ENCODE measurements around a stretch of chr11.

GRCh38 chr11:114098718-114099324, 39.3 kb downstream of the ZBTB16 start:
- PRO-cap, result no peak

DNA sequence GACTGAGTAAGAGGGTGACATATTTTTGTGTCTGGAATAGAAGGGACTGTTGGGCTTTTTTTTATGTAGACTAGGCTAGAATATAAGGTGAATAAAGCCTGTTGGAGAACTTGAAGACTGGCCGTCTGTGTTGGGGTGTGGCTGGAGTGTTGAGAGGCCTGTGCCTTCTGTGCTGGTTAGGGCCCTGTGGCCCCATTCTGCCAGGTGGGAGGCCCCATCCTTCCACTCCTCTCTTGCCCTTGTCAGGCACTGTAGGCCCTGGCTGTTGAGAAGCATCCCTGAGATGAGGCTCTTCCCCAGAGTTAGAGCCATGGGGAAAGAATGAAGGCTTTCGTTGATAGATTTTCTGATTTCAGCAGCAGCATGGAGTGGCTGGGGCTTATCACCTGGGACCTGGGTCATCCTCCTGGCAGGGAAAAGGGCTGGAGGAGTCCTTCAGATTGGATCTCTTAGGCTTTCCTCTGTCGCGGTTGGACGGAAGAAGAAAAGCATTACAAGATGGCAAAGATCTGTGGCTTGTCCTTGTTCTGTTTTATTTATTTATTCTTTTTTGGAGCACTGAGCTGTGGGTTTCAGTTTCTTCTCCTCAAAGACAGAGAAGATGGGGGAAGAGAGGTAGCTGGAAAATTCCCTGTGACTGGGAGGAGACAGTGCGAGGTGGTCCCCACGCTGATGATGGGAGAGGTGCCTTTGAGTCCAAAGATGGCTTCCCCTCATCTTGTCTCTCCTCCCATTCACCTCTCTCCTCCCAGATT, 102.4 kb downstream of the ZBTB16 start:
- PRO-cap, result no peak

DNA sequence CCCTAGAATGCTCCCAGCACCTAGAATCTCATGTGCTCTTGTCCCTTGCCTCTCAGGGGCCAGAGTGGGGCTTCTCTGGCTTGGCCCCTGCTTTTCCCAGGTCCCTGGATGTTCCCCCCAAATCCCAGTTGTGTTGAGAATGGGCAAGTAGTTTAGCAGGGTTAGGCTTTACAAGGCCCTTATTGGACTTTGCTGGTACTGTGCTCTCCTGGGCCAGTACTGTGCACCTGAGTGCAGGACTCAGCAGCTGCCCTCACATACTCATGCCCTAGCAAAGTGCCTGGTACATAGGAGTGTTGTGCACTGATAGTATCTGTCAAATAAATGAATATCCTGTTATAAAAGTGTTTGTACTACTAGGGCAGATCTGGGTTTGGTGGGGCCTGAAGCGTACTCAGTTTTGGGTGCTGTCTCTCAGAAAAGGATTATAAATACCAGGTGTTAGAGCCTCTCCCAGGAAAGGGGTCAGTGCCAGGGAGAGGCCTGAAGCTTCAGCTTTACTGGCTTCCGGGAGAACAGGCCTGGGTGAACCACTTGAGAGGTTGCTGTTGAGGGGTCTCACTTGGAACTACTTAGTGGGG, 105.8 kb downstream of the ZBTB16 start:
- PRO-cap, result unidirectional peak, plus-strand start at position 364 of the sequence

DNA sequence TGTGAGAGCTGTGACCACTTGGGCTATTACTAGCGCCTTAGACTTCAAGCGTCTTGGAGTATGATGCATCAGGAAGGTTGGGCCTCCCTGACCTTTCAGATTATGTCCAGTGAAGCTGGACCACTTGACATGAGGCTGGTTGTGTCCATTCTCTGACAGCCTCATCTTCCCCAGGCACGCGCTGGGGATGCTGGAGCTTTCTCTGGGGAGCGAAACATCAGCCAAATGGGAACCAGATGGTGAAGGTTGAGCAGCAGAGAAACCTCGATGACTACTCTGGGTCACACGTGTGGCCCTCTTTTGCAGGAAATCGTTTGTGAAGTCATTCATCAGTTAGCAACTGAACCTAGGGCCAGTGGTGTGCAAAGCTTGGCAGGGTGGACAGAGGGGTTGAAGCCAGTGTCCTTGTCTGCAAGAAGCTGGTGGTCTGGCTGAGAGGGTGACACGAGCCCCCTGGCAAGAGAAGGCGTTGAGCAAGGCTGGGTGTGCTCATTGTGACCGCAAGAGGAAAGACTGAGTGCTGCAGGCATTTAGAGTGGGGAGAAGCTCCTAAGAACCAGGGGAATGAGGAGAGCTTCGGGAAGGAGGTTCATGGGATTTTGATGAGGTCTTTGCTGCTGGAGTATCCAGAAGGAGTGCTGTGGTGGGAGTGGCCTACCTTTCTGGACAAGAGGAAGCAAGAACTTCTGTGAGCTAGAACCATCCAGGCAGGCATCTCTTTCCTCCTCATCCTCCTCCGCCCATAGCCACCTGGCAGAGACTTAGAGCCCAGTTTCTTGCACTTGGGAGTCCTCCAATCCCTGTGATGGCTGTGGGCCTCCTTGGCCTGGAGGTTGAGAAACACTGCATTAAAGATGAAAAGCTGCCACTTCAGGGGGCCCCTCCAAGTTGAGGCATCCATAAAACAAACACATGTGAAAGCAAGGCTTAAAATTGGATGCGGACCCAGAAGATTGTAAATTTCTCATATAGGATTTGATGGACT, 110.0 kb downstream of the ZBTB16 start:
- PRO-cap, result no peak

DNA sequence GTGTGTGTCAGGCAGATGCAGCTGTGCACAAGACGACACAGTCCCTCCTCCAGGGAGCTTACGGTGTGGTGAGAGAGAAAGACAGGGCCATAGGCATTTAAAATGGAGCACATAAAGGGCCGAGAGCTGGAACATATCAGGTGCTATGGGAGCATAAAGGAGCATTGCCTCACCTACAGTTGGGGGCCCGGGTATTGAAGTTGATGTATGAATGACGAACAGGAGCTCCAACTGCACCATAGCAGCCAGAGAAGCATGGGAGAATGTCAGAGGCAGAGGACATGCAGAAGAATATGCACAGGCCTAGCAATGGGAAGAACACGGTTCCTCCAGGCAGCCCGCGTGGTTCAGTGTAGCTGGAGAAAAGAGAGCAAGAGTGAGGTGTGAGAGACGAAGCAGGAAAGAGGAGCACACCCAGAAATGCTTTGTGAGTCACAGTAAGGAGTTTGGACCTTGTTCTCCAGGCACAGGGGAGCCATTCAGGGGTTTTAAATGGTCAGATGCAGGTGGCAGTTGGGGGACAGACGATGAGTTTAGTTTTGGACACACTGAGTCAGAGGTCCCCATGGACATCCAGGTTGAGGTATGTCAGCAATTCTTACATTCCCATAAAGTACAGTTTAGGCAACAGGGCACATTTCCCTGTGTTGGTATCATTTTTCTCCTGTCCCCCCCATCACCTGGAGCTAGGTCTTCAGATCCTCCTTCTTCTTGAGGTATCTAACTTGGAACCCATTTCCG, 110.1 kb upstream of the NNMT start:
- PRO-cap, result no peak

GRCh38 chr11:114274616-114275056, 21.6 kb upstream of the NNMT start:
- PRO-cap, result no peak

- PRO-cap, result no peak
Measured at GRCh38 chr11:115168159-115168830, 335.9 kb downstream of the CADM1 start.

GRCh38 chr11:115222384-115223035, 281.7 kb downstream of the CADM1 start:
- PRO-cap, result no peak

DNA sequence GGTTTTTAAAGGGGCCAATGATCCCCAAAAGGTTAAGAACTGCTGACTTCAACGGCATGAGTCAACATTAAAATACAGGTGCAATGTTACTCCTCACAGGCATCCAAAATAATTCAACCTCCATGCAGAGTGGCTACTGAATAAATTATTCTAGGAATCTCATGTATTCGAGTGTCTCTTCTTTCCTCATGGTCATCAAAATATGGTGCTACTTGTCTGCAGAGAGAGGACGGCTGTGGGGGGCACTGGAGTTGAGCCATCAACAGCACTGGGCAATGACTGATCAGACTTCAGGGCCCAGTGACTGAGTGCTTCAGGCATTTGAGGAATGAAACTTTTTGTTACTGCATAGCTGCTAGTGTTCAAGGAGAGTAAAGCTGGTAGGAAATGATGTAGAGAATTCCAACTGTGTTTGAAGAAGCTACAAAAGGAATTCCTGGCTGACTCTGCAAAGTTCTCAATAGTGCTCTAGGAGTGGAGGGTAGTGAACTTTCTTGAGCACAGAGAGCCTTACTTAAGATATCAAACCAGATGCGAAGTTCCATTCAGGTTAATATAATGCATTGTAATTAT, 277.7 kb downstream of the CADM1 start:
- PRO-cap, result no peak

GRCh38 chr11:115256831-115257169, 247.4 kb downstream of the CADM1 start:
- PRO-cap, result no peak

- PRO-cap, result no peak
Measured at GRCh38 chr11:115471363-115471732, 32.9 kb downstream of the CADM1 start.

DNA sequence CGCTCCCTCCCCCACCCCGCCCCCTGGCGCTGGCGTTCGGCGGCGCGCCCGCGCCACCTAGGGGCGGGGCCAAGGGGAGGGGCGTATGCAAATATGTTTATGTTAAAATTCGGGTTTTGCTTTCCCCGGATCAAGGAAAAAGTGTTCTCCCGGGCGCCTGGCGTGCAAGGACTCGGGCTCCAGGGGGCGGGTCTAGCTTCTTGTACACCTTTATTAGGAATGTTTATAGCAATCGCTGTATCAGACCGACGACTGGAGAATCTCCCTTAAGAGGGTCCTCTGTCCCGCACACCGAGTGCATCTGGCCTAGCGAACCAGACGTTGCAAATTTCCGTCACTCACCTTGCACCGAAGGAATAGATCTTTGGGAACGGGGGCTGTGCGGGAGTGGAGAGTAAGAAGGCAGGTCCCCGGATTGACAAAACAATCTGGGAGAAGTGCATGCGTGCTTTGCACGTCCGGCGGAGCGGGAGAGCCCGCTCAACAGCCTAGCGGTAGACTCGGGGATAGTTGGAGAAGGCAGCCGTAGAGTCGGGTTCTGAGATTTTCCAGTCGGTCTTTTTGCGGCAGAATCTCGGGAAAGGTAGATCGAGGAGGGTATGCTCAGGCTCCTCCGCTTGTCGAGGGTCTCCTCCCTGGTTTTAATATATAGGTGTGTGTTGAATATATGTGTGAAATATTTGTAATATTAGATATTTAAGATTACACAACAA, 482 bp upstream of the CADM1 start:
- PRO-cap, result bidirectional peak, plus-strand start at position 133 of the sequence, minus-strand start outside the sequence; unidirectional peak, plus-strand start at position 240 of the sequence

GRCh38 chr11:115645671-115646350, 141.6 kb upstream of the CADM1 start:
- PRO-cap, result no peak

DNA sequence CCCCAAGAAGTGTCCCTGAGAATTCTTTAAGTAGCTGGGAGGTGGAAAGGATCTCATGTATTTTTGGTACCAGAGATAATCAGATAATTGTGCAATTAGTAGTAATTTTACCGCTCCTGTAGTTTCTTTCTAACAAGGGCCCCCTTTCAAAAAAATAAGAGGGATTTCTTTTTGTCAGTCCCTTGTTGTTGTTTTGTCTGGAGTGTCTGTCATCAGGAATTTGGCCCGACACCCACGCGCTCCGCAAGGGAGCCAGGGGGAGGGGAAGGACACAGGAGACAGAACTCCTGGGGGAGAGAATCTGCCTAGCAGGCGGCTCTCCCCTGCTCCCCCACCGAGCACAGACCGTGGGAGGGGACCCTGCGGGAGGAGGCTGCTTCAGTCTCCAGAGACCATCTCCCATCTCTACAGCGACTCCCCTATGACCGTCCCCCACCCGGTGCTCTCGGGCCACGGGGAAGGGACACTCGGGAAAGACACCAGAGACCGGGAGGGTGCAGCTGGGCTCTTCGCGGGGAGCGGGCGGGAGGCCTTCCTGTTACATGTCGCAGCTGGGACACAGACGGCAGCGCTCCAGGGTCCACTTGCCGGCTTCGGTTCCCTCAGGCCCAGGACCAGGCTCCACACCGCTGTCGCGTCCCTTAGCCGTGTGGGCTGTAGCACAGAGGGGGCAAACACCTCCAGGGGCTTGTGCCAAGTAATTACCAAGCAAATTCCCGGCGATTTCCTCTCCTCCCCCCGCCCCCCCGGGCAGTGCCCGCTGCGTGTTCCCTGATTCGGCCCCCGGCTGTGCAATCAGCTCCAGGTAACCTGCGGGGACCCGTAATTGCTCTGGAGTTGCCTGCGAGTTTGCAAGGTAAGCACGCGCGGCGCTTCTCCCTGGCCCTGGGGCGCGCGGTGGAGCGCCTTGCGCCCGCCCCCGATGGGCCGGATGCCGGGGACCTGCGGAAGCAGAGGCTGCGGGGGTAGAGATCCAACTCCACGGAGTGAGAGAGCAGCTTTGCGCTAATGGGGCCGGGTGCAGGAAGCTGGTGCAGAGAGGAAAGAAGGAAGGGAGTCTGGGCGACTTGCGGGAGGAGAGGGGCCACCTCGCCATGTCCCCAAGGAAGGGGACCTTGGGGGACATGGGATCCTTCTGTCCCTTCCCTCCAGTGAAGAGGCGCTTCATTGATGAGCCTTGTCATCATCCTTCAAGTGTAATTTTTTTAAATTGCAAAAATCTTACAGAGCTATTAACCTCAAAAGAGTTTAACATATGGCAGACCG, 155.1 kb upstream of the CADM1 start:
- PRO-cap, result no peak

DNA sequence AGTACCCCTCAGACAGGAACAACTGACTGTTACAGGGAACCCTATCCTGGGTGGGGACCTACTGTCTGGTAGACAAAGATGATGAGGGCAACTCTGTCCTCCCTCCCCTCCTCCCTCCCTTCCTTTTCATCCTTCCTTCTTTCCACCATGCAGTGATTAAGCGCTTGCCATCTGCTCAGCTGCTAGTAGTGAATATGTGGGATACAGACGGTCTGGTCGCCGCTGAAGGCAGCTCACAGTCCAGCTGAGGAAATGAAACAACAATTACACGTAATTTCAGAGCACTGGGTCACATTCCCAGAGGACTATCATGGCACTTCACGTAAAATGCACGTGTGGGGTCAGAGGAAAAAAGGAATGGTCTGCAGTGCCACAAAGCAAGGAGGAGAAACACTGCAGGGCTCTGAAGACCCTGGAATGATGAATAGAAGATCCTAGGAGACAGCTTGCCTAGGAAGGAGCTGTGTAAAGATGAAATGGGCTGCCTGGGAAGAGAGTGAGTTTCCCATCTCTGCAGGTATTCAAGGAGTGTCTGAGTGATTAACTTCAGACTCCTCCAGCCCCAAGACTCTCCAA, 597.0 kb downstream of the BUD13 start:
- PRO-cap, result no peak

DNA sequence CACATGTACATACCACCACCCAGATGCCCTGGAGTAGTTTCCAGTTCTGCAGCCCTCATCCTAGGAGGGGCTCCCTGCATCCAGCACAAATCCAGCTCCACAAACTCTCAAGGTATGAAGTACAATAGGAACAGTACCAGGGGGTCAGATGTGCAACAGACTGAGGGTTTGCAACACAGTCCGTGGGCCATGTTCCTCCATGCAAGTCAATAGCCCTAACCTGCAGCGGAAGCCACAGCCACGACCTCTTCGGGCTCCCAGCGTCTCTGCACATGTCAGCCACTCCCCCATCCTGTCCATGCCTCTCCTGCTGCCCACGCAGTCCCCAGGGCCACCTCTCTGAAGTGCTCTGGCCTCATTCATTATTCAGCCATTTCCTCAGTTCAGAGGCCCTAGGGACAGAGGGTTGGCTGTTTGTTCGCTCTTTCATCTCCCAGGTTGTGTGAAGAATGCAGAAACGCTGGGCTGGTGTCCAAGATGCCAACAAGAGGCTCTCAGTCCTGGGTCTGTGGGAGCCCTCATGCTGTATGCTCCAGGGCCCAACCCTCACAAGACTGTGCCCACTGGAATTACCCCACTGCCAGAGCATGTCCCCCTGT, 209.9 kb downstream of the BUD13 start:
- PRO-cap, result no peak

GRCh38 chr11:116783510-116783843, 4.3 kb downstream of the ZPR1 start:
- PRO-cap, result no peak

DNA sequence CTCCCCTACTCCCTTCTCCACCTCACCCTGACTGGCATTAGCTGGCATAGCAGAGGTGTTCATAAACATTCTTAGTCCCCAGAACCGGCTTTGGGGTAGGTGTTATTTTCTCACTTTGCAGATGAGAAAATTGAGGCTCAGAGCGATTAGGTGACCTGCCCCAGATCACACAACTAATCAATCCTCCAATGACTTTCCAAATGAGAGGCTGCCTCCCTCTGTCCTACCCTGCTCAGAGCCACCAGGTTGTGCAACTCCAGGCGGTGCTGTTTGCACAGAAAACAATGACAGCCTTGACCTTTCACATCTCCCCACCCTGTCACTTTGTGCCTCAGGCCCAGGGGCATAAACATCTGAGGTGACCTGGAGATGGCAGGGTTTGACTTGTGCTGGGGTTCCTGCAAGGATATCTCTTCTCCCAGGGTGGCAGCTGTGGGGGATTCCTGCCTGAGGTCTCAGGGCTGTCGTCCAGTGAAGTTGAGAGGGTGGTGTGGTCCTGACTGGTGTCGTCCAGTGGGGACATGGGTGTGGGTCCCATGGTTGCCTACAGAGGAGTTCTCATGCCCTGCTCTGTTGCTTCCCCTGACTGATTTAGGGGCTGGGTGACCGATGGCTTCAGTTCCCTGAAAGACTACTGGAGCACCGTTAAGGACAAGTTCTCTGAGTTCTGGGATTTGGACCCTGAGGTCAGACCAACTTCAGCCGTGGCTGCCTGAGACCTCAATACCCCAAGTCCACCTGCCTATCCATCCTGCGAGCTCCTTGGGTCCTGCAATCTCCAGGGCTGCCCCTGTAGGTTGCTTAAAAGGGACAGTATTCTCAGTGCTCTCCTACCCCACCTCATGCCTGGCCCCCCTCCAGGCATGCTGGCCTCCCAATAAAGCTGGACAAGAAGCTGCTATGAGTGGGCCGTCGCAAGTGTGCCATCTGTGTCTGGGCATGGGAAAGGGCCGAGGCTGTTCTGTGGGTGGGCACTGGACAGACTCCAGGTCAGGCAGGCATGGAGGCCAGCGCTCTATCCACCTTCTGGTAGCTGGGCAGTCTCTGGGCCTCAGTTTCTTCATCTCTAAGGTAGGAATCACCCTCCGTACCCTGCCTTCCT, 2.8 kb downstream of the APOC3 start:
- PRO-cap, result no peak

DNA sequence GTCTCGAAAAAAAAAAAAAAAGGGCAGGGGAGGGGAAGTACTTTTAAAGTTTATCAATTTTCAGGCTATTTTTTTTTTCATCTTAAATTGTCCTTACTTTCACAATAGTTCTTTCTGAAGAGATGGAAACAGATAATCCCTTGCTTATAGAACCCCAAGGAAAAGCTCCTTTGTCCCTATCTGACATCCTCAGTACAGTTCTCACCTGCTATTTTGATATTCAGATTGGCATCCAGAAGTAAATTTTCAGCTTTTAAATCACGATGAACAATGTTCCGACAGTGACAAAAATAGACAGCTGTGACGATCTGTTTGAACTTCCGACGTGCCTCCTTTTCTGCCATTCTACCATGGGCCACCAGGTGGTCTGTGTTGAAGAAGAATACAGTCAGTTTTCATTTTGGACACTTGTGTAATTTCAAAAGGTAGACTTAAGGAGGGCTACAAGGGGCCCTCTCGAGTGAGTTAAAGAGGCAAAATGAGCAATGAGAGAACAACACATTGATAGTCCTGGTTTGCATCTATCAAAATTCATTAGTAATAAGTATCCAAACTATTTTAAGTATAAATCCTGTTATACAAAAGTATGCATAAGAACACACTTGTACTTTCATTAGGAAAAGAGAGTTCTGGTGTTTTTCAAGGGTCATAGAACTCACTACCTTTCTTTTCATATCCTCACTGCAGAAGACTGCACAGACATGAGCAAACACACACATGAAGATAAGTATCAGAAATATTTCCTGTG, 89.8 kb upstream of the APOA1 start:
- PRO-cap, result bidirectional peak, plus-strand start at position 361 of the sequence, minus-strand start at position 217 of the sequence

GRCh38 chr11:116981466-116981841, 116.8 kb downstream of the SIK3 start:
- PRO-cap, result unidirectional peak, plus-strand start at chr11:116981717